LUHMES (cell line): ENCODE measurements around the genes CNIH2, YIF1A, CD248, ACTN3 and CLCF1.

- PRO-cap: unidirectional peak, plus-strand start at chr11:66278198
Measured at GRCh38 chr11:66277319-66278317, at the start of gene CNIH2. TSS of gene CNIH2 (plus strand) at chr11:66278175.

GRCh38 chr11:66288513-66289519 lies at the start of gene YIF1A:
TSS of gene YIF1A (minus strand) at chr11:66289143.
- PRO-cap: bidirectional peak, plus-strand start at chr11:66289397, minus-strand start at chr11:66289102

DNA sequence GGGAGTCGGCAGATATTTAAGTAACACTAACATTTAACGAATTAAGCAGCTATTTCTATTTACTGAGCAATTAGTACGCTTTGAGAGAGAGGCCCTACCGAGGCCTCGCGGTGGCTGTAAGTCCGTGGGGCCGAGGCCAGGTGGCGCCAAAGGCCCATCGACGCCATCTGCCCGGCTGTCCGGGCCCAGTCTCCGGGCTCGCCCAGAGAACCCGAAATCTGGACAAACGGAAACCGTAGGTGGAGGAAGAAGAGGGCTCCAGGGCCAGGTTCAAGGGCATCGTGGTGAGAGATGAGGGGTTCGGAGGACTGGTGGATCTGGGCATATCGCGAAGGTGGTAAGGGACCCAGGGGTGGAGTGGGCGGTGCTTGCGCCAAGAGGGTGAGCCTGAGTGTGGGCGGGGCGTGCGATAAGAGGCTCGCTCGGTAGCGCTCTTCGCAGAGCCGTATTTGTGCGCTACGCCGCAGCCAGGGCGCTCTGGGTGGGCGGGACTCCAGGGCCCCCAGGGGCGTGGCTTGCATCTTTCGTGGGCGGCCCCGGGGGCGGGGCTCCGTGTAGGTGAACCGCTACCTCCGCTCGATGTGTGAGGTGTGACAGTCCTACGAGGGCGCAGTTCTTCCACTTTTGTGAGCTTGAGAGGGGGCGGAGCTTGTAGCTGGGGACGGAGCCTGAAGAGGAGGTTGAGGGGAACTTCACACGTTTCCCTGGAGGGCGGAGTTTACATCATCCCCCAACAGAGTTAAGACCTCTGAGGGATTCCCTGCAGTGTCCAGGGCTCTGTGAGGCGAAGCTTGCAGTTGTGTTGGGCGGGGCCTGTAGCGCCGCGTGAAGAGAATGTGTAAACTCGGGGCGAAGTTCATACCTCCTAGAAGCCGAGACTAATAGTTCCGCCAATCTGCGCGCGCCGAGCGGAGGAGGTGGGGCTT lies 4.8 kb downstream of the CD248 start:
- PRO-cap: bidirectional peak, plus-strand start at position 561 of the sequence, minus-strand start at position 480 of the sequence; bidirectional peak, plus-strand start outside the sequence, minus-strand start at position 883 of the sequence

GRCh38 chr11:66316941-66317717 lies at the start of gene CD248:
TSS of gene CD248 (minus strand) at chr11:66317044.
- PRO-cap: no peak

DNA sequence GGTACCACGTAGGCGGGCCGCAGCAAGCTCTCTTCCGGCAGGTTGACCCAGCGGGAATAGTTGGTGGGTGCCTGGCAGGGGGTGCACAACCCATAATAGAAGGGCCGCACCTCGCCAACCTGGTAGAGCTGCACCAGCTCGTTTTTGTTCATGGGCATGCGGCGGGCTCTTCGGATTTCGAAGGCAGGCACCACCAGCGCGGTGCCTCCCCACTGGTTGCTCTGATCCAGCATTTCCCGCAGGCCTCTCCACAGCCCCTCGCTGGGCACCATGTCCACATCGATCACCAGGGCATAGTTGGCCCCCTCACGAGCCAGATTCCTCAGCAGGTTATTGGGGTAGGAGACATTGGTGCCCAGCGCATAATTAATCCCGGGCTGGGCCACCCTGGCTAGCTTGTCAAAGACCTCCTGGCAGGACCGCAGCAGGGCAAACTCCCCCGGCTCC lies 819 bp downstream of the B4GAT1 start:
- PRO-cap: no peak

- PRO-cap: no peak
Measured at GRCh38 chr11:66491220-66491863, 11.1 kb downstream of the DPP3 start.

DNA sequence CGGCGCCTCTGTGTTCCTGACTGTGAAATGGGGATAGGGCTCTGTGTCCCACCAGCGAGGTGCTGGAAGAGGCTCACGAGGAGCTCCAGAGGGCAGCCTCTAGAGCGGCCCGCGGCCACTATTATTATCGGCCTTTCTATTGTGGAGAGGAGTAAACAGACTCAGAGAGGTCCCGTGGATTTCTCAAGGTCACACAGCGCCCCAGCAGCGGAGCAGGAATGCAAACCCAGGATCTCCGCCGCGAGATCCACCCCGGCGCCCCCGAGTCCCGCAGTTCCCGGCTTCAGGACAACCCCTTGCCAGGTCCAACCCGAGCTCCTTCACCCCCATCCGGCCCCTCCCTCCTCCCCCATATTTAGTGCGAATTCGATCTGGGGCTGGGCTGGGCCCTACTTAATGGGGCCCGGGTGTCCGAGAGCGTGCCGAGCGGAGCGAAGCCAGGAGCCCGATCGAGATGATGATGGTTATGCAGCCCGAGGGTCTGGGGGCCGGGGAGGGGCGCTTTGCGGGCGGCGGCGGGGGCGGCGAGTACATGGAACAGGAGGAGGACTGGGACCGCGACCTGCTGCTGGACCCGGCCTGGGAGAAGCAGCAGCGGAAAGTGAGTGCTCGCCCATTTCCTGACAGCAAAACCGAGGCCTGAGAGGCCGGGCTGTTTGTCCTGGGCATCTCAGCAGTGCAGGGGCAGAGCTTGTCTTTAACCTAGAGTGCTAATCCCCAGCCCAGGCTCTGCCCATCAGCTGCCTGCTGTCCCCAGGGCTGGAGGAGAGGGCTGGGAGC lies at the start of gene ACTN3:
Gene ACTN3 (plus strand): TSS at position 420 of the 780 bp plus-strand sequence.
- PRO-cap: bidirectional peak, plus-strand start at position 422 of the sequence, minus-strand start at position 284 of the sequence

GRCh38 chr11:66623784-66624672 lies 7.6 kb downstream of the RBM14 start:
- PRO-cap: no peak

GRCh38 chr11:66708109-66708442 lies 20.9 kb downstream of the SPTBN2 start:
- PRO-cap: no peak

- PRO-cap: no peak
Measured at GRCh38 chr11:66717654-66718209, 11.3 kb downstream of the SPTBN2 start.

GRCh38 chr11:66723412-66724129 lies 5.4 kb downstream of the SPTBN2 start:
- PRO-cap: no peak

GRCh38 chr11:66743140-66743996 lies 1.2 kb upstream of the C11orf80 start:
- PRO-cap: no peak

DNA sequence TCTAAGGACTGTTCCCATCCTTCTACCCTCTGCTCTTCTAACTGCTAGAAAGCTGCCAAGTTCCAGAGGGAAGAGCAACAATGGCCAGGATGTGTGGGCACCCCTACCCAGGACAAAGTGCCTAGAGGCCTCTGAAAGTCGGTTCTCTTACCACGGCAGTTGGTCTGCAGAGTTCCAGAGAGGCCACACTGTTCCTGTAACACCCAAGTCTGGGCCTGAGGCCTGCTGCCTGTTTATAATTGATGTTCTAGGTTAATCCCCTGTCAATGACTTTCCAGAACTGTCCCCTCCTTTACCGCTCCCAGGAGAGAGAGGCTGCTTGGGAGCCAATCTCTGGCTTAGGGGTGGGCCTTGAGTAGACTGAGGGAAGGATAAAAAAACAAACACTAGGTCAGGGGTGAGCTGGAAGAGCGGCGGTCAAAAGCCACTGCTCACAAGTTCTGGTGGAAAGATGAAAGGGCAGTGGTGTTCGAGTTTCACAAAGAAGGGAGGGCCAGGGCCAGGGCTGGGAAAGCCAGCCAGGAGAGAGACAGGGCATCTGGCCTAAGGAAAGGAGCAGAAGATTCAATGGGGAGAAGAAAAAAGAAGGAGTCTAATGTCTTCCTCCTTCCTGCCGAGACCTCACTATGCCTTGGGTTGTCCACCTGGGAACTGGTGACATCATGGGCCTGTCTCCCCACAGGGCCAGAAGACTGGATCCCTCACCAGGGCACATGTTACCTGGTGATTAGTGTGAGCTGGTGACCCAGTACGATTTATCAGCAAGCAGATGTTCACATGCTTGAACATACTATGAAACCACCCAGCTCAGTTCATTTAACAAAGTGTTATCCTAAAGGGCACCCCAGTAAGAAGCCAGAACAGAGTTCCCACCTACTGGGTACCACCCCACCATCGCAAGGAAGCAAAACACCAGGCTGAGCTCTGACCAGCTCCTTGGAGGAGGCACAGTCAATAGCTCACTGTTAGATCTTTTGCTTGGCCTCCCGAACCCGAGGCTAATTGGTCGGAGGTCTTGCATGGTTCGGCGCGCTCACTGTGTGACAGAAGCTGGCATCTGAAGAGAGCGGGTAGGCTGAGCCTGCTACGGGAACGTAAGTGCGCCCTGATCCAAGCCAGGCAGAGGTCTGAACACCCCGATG lies 50.1 kb downstream of the PC start:
- PRO-cap: no peak

DNA sequence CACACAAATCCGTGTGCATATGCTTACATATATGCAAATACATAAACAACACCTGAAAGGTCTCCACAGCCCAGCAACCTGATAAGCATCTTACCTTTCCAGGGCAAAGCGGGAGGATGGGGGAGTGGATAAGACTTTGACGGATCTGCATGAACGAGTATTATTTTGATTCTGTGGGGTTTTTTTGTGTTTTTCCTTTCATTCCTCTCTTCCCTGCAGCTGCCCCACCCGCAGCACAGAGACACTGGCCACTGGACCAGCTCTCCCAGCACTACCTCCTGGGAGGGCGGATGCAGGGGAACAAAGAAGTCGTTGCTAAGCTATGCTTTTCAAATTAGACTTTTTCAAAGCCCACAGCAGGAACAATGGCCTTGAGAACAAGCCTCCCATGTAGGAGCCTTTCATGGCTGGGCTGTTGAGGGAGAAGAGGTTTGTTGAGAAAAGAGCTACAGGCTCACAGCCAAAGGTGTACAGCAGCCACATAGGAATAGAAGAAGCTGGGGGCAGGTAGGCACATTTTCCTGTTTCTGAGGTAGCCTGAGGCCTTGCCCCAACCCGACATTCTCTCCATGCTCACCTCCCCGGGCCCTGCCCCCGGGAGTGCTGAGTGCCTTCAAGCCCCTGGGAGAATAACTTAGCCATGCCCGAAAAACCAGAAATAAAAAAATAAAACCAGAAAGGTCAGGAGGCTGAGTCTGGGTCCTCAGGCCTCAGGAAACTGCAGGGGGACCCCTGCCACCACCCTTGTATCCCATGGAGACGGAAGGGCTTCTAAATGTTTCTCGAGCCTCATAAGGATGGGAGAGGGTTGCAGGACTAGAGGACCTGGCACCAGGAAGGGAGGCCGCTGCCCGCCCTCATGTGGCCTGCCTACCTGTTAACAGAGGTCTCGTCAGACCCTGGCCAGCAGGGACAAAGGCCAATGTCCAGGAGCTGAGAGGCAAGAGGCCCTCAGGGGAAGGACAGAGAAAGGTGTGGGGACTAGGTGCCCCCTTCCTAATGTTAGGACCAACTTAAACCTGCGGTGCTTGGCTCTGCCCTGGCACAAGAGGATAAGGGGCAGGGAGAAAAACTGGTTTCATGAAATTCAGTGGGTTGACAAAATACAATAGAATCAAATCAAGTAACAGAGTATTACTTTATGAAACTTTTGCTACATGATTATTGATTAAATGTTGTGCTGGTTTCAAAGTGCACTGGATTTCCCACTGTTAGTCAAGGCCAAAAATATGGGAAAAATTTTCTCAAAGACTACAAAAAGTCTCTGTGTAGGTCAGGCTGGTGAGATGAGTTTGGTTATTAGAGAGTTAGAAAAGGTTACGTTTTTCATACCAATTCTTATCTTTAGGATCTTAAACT lies 20.3 kb upstream of the SYT12 start:
- PRO-cap: no peak

- PRO-cap: no peak
Measured at GRCh38 chr11:67179747-67180375, 60.8 kb downstream of the KDM2A start.

DNA sequence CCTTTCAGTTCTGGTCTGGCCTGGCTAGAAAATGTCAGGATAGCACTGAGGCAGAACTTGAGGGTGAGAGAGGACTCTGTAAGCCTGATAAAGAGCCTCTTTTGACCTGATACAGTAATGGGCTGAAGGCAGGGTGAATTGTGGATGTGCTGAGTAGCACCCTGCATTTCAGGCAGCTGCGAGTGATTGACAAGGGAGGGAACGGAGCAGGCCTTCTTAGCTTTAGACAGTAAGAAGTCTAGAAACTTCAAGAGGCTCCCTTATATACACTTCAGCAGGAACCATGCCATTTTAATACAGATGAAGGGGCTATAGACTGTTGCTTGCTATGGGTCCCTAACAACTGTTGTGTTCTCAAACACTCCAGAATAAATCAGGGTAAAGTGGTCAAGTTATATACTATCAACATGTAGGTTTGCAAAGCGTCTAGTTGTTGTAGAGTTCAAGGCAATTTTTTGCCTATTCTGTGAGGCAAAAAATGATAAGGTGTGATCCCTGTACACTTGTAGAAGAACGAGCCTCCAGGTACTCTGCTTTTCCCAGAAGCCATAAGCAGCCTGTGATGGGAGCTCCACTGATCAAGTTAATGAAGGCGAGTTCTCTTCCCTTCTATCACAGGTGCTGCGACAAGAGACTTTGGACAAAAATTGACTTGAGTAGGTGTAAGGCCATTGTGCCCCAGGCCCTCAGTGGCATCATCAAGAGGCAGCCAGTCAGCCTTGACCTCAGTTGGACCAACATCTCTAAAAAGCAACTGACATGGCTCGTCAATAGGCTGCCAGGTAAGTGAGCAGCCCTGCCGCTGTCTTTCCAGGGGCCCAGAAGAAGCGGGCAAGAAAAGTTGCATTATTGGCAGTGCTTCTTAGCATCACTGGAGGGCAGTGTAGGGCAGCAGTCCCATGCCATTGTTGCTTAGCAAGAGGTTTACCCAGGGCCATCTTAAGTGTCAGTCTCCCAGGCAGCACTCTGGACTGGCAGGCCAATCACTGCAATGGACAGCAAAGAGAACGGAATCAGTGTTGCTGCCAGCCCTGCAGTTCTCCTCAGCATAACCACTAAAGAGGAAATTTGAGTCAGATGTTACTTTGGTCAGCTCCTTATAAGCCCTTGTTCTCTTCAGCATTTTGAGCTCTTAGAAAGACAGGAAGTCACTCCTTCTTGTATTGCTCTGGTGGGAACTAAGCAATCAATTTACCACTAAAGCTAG lies 13.8 kb upstream of the GRK2 start:
- PRO-cap: no peak

- PRO-cap: no peak
Measured at GRCh38 chr11:67256343-67256842, 9.9 kb upstream of the GRK2 start.

DNA sequence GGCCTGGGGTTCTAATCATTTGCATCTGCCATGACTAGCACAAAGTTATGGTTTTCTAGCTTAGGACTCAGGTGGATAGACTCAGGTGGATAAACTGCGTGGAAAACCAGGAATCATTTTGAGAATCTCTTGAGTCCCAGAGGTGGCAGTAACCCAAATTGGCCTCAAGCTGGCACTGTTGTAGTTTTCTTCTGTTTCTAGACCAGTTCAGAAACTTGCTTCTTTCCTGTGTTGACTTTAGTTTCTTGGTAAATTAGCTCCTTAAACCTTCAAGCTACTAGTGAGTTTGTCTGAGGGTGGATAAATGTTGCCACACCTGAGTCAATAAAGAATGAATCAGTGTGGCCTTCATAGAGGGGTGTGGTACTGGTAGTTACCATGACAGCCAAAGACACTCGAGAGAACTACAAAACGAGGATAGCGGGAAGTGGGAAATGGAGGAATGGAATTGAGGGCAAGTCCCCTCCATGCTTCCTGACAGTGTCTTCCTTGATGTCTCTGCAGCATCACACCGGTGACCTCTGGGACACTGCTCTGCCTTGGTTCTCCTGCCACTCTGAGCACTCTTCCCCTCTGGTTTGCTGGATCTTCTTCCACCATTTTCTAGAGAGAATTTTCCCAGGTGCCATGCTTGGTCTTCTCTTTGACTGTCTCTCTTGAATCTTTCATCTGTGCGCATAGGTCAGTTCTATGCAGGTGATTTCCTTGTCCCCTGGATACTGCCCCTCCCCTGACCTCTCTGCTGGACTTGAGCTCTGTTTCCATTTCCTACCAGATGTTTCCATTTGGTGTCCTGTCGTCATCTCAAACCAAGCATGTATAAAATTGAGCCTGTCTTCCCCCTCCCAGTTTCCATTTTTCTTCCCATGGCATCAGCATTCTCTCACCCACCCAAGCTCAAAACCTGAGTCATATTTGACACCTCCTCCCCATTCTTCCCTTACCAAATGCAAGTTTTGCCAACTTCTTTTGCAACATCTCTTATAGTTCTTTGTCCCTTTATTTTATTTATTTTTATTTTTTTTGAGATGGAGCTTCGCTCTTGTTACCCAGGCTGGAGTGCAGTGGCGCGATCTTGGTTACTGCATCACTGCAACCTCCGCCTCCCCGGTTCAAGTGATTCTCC lies 7.1 kb downstream of the POLD4 start:
- PRO-cap: no peak

- PRO-cap: no peak
Measured at GRCh38 chr11:67349435-67350170, 3.7 kb downstream of the POLD4 start.

GRCh38 chr11:67373389-67374376 lies at the start of gene CLCF1:
TSS of gene CLCF1 (minus strand) at chr11:67373598.
- PRO-cap: no peak